ENCODE data around the gene ZFAND5.

GRCh38 chr9:69067790-69068922 lies 32.6 kb downstream of the FXN start:
- RRBS: no CpG with 5 or more reads among the region's 17 CpGs

DNA sequence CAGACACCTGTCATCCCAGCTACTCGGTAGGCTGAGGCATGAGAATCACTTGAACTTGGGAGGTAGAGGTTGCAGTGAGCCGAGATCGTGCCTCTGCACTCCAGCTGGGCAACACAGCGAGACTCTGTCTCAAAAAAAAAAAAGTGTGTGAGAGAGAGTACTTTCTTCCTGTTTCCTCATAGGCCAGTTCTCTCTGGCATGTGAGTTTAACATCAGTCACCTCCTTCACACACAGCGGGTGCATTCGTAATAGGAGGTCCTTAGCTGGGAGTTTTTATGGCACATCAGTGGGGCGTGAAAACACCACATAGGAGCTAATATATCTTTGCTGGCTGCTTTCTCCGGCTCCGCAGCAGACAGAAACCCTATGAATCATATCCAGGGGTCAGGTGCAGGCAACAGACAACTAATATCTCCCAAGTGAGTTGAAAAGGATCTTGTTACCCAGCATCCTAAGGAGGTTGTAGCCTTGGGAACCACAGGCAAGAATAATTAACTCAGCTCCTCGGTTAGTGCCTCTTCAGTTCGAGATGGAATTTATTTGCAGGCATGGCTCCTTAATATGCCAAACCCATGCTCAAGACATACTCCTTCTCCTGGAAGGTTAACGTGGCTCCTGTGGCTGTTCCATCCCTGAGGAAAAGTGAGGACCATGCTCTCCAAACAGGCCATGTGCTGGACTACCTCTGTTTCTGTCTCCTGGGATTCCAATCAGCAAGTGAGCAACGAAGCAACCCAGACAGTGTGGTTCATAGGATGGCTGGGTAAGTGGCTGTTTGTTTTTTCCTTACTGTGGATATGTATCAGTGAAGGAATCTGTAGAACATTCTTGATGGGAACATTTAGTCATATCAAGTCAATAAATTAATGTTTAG lies 64.0 kb downstream of the FXN start:
- RRBS: no CpG with 5 or more reads among the region's 13 CpGs

DNA sequence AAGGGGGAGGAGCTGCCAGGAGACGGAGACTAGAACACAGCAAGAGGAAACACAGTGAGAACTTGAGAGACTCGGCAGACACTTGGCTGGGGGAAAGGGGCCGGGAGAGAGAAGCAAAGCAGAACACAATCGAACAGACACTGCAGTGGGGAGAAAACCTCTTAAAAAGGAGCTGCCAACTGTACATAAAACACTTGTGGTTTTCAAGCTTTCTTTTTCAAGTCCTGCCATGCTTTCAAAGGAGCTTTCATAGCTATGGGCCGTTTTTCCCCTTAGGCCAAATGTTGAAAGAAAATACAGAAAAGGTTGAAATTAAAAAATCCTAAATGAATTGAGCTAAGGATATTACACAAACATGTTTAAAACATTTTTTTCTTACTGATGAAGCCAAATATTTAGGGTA lies 151.1 kb downstream of the ENTREP1 start:
- RRBS: no CpG with 5 or more reads among the region's 5 CpGs

- RRBS: no CpG with 5 or more reads among the region's 6 CpGs
These were observed 5.6 kb downstream of the MAMDC2 start for GRCh38 chr9:70049200-70049745.

- RRBS: no CpG with 5 or more reads among the region's 1 CpG
These were observed 21.9 kb downstream of the MAMDC2 start for GRCh38 chr9:70065589-70065988.

DNA sequence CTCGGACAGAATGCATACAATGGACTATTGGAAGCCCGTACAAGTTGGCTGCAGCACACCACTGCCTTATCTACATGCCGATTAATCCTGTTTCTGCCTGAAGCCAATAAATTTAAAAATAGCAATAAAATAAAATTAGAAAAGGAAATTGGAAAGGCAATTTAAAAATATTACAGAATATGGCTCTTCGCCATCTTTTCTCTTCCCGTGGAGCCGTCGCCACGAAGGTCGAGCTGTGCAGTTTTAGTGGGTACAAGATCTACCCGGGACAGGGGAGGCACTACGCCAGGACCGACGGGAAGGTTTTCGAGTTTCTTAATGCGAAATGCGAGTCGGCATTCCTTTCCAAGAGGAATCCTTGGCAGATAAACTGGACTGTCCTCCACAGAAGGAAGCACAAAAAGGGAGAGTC lies 41.8 kb upstream of the SMC5 start:
- RRBS: no CpG with 5 or more reads among the region's 17 CpGs

GRCh38 chr9:70255239-70255500 lies 3.6 kb upstream of the SMC5 start:
- RRBS: no CpG with 5 or more reads among the region's 3 CpGs

- RRBS: no CpG with 5 or more reads among the region's 34 CpGs
These were observed 1.2 kb downstream of the SMC5 start for GRCh38 chr9:70259956-70260425.

GRCh38 chr9:70327655-70328036 lies 68.9 kb downstream of the SMC5 start:
- RRBS: no CpG with 5 or more reads among the region's 4 CpGs

- RRBS: no CpG with 5 or more reads among the region's 10 CpGs
These were observed 27.7 kb downstream of the KLF9 start for GRCh38 chr9:70386355-70387548.

DNA sequence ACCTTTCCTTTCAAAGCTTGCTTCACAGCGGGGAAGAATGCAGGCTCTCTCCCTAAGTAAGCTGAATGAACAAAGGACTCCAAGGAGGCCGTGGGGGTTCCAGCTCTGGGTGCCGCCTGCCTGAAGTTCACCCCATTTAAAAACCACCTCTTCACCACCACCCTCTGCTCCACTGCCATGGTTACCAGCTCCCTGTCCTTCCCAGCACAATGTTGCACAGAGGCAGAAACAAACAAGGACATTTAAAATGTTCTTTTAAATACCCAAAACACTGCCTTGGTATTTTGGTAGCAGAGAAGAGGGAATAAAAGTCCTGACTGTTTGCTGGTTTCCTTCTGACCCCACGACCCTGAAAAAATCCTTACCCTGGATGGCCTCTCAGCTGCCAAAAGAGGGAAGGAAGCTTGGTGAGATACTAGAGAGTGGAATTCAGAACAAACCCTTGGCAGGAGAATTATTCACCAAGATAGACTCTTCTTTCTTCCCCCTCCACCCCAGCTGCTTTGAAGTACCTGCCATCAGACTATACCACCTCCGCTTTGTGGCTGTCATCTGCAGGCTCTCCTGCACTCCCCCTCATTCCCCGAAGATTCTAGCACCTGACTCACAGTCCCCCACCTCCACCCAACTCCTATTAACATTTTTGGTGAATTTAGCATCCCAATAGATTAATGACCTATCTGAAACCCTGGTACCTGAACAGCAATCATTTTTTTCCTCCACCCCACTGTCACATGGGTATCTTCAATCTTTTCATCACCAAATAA lies 7.2 kb upstream of the KLF9 start:
- RRBS: no CpG with 5 or more reads among the region's 6 CpGs

DNA sequence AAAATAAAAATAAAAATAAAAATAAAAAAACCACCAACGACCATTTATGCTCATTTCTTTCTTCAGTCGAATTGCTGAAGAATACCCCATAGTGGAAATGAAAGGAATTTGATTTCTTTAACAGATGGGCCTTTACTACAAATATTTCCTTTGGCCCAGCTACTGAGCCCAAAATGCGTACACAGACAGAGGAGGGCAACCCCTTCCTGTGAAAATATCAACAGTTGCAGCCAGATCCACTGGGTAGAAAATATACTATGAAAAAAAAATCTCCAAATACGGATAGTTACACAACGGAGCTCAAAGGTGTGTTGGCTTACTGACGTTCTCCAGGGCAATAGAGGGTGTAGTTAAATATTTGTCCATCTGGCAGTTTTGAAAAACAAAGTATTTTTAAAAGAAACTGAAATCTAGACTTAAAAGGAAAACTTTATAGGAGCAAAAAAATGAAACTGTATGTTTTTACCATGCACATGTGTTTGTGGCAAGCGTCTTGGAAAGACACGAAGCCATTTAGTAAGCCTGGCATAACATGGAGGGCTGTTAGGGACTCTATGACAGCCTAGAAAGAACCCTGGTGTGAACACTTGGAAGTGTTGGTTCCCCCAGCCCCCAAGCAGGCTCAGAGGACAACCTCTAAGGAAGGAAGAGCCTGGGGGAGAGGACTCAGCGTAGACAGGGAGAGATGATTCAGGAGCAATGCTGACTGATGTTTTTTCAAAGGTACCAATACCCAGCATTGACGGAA lies 157.8 kb upstream of the TRPM3 start:
- RRBS: no CpG with 5 or more reads among the region's 10 CpGs

DNA sequence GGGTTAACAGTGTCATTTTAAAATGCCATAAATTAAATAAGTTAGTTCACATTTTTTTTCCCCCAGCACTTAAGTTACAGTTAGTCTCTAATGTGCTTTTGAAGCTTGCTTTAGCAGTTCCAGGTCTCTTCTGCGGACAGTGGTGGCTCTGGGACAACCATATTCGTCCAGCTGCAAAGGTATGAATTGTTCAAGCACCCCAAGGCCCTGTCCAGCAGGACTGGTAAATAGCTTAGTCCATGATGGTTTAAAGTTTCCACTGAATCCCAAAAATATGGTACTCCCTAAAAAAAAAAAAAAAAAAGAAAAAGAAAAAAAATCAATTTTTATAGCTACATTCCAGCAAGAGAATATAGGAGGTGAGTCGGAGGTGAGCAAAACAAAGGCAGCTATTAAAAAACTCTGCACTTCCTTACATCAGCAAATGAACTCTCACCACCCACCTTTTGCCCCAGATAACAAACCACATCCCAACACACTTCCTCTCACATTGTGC lies 83.2 kb downstream of the CEMIP2 start:
- RRBS: no CpG with 5 or more reads among the region's 3 CpGs

DNA sequence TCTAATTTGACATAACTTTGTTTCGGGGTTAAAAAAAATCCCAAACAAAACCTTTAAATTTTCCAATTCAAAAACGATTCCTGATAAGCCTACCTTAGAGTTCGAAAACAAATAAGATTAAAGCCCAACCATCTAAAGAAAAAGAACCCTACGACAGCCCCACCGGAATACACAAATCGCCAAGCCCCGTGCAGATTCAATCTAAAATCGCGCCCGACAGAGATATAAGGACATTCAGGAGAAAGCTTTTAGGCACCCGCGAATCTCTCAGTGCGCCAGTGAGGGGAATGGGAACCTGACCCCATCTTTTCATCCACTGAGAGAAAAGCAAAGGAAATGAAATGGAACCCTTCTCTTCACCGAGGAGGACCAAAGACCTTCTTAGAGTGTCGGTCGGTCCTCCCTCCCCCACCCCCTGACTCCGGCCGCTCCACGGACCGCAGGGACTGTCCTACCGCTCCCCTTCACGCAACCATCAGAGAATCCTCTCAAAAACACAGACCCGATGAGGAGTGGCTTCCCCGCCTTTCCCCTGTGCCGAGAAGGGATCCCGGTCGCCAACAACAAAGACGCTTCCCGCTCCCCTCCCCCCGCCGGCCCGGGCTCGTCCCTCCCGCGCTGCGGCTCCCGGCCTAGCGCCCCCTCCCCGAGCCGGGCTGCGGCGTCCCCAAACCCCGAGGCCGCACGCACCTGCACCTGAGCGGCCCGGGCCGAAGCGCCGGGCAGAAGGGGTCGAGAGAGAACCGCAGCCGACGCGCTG lies 869 bp downstream of the ABHD17B start:
- RRBS: 2% methylated on average over 14 of the region's 55 CpGs

- RRBS: no CpG with 5 or more reads among the region's 5 CpGs
These were observed 1.6 kb upstream of the GDA start for GRCh38 chr9:72147561-72148110.

DNA sequence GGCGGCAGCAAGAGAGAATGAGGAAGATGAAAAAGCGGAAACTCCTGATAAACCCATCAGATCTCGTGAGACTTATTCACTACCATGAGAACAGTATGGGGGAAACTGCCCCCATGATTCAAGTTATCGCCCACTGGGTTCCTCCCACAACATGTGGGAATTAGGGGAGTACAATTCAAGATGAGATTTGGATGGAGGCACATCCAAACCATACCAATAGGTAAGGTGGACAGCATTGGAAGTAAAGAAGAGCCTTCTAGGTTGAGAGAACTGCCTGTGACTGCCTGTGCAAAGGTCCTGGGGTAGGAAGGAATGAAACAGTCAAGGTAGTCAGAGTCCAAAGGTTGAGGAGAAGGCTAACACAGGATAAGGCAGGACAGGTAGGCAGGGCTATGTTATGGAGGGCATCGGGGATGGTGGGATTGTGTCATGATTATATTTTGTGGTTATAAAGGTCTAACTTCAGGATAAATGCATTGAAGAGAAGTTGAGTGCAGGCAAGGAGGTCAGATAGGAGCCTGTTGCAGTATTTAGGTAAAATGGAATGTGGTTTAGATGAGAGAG lies 6.1 kb downstream of the GDA start:
- RRBS: no CpG with 5 or more reads among the region's 5 CpGs

DNA sequence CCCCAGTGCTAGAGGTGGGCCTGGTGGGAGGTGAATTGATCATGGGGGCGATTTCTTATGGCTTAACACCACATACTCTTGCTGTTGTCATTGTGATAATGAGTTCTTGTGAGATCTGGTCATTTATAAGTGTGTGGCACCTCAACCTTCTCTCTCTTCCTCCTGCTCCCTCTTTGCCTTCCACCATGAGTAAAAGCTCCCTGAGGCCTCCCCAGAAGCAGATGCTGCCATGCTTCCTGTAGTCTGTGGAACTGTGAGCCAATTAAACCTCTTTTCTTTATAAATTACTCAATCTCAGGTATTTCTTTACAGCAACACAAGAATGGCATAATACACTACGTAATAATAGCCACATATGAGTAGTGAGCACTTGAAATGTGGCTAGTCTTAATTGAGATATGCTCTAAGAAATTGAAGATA lies 17.1 kb downstream of the ZFAND5 start:
- RRBS: no CpG with 5 or more reads among the region's 2 CpGs

GRCh38 chr9:72359803-72360344 lies 5.1 kb downstream of the ZFAND5 start:
- RRBS: no CpG with 5 or more reads among the region's 4 CpGs

DNA sequence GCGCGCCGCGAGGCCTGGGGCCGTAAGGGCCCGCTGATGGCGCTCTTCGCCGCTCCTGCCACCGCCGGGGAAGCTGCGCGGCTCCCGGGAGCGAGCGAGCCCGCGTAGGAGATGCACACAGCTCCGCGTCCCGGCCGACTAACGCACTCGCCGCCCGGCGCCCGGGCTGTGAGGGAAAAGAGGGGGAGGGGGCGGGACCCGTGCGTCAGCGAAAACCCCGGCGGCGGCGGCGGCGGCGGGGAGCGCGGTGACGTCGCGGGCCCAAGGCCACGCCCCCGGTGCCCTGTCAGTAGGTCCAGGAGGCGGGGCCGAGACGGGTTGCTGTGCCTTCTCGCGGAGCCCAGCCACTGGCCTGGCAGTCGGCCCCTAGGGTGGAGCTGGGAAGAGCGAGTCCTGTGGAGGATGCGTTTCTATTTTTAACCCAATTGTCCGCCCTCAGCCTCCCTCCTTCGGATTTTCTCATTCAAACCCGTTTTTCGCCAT lies at the start of gene ZFAND5:
Gene ZFAND5 (minus strand): TSS at position 143 of the 483 bp plus-strand sequence.
- RRBS: 2% methylated on average over 21 of the region's 58 CpGs

- RRBS: no CpG with 5 or more reads among the region's 2 CpGs
These were observed 31.5 kb upstream of the ZFAND5 start for GRCh38 chr9:72396542-72396944.

Measured in aortic smooth muscle cell (primary cell).